Peritoneum (tissue), 1 donor: ENCODE measurements around the genes TOP1, OSER1 and HNF4A.

DNA sequence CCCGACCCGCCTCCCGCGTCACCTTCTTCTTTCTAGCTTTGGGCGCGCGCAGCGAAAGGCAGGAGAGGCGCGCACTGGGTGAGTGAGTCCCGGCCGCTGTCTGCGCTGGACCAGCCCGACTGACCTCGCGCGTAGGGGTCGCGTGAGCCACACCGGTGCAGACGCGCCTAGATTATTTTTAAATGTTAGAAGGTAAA is 1.6 kb upstream of the MAFB start:
- PRO-cap, result no peak

DNA sequence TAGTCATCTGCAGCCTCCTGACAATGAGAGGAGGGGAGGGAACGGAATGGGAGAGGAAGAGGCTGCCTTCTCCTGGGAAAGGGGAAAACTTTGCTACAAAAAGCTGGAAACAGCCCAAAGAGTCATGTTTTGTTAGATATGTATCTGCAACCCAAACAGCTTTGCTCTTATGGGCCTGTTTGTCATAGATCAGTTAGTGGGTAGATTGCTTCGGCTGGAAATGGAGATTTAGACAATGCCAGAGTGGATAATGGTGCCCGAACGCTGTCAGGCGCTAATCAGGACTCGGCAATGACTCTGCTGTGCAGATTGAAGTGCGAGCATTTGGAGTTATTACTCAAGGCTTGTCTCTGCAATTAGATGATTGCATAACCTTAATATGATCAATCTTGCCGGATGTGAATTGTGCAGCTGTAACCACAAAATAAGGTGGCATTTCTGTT is 92.4 kb upstream of the MAFB start:
- PRO-cap, result no peak

DNA sequence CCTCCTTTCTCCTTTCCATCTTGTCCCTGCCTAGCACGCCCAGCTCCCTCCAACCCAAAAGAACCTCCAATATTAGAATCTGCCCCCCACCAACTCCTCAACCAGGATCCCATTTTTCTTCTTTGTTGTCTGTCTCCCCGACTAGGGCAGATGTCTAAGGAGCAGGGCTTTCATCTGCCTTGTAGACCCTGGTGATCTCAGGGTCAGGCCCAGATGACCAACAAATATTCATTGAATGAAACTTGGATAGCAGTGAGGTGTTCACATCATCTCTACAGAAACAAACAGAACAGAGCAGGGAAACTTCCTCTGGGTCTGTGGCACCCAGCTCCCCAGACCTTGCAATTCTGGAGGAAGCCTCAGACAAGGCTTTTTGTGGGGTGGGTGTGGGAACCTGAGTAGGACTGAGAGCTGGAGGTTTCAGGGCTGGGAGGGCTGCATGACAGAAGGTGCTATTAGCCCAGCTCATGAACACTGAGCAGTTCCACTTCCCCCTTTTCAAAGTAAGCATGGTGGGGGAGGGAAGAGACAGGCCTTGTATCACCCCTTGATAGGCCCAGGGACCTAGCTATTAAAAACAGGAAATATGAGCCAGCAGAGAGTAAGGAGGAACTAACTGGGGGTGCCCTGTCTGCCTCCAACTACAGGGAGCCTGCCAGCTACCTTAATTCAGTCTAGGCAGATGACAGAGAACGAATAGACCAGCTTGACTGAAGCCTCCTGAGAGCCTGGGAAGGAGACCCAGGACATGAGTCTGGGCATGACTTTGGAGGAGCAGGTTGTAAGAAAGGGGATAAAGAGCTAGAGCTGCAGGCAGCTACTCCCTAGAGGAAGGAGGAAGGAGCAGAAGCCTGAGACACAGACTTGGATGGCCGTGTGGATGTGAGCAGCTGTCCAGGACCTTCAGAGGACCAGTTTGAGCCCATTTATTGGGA is 37.2 kb upstream of the TOP1 start:
- PRO-cap, result no peak

GRCh38 chr20:41028177-41029233 is at the start of gene TOP1:
TOP1 (plus strand) TSS chr20:41028822.
- PRO-cap, result bidirectional peak, plus-strand start at chr20:41028861, minus-strand start at chr20:41028539

DNA sequence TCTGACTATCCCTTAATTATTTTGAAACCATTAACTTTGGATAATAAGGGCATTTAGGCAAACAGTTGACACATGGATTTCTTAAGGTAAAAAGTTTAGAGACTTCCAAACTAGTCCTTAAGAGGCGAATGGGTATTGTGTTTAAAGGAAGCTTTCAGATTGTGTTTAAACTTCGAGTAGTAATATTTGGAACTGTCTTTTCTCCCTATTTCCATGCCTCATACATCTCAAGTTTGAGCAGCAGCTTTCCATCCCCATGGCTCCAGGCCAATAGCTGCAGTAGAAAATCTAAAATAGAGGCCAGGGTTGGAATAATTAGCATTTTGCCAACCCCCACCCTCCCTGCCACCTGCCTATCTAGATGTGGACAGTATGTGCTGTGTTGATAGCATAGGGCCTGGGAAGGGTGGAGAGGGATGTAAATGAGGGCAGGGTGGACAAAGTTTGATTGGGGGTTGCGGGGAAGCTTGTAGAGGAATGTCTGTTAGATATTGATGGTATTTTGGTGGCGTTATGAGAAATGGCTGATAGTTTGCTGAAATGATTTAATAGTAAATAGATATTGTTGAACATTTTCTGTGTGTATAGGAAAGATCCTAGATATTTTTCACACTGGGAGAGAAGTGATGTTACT is 5.6 kb downstream of the TOP1 start:
- PRO-cap, result no peak

DNA sequence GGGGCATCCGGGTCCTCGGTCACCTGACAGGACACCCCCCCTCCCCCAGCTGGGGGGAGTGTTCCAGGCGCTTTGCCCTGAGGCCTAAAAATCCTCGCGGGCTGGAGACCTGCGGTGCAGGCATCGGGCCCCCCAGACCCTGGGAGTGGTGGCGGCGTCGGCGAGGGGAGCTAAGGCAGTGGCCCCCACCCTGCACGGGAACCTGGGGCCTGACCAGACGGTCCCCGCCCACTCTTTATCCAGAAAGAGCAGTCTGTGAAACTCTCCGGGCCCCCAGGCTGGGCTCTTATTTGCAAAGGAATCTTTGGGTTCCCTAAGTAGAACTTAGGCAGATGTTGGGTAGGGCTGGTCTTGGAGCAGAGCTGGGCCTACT is 673 bp downstream of the PLCG1 start:
- PRO-cap, result bidirectional peak, plus-strand start at position 97 of the sequence, minus-strand start outside the sequence

DNA sequence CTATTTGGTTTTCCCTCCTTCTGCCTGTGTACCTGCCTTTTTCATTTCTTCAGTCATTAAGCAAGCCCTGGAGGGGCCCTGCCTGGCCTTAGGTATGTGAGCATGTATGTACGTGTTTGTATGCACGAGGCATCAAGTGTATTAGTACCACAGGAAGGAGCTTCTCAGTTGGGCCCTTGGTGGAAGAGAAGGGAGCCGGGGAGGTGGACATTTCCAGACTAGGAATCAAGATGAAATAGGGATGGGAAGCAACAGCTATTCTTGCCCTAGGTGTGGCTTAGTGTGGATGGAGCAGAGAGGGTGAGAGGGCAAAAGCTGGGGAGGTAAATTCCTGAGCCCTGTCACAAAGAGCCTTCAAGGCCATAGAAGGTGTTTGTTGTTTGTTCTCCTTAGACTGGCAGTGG is 20.2 kb downstream of the PLCG1 start:
- PRO-cap, result no peak

DNA sequence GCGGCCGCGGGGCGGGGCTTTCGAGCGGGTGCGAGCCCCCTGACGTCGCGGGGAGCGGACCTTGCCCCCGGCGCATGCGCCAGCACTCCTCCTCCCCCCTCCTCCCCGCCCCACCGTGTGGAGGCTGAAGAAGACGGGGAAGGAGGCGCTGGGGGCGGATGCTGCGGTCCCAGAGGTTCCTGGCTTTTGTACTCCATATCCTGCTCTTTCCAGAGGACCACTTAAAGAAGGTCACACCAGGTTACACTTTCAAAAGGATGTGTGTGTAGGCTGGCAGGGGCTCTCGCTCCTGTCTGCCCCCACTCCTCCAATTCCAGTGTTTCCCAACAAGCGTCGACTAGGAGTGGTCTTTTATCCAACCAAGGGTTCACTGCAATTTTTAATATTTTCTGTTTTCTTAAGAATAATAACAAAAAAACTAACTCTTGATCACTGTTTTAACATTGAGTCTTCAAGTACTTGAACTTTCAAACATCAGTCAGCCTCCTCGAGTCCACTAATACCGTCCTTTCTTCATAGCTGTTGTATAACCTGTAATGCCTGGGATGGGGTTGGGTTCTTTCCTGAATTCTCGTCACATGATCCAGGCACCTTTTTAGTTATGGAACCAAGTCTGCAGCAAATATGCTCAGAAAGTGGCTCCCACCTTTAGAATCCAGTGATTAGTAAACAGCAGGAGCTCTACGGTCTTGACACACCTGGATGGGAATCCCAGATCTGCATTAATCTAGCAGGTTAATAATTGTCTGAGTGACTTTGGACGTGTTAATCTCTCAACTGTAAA is 475 bp upstream of the ZHX3 start:
- PRO-cap, result bidirectional peak, plus-strand start at position 118 of the sequence, minus-strand start outside the sequence

DNA sequence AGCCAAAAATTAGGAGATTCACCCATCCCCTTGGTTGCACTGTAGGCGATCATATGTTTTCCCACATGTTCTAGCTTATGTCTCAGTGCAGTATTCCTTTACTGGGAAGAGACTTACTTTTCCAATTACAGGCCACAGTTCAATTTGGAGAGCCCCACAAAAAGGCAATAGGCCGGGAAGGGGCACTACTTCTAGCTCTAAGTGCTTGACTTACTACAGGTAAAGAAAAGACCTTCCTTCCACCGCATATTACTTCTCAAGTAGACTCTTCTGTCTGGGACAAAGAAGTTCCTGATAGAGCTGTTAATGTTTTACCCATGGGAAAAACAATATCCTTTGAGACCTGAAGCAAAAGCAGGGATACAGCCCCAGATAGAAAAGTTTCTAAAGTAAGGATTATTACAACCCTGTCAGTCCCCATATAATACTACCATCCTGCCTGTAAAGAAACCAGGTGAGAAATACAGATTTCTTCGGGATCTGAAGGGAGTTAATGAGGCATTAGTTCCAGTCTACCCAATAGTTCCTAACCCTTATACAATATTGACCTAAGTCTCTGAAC is 70.1 kb upstream of the CHD6 start:
- PRO-cap, result no peak

- PRO-cap, result no peak
These were observed 127.4 kb downstream of the PTPRT start for GRCh38 chr20:43062271-43062658.

DNA sequence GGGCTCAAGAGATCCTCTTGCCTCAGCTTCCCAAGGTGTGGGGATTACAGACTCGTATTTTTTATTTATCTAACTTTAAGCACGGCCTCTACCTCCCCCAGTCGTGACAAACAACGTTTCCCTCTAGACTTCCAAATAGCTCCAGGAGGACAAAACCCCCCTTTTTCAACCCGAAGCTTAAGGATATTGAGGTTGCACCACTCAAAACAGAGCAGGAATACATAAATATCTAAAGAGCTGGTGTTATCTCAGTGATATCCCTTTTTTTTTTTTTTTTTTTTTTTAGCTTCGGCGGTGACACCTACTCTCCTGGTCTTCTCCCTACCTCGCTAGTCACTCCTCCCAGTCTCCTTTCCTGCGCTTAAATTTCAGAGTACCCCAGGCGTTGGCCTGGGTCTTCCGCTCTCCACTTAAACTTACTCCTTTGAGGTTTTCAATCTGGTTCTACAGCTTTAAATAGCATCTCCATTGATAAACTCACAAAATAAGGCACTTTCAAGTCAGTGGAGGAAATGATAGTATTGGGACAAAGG is 1.0 kb upstream of the SRSF6 start:
- PRO-cap, result no peak

DNA sequence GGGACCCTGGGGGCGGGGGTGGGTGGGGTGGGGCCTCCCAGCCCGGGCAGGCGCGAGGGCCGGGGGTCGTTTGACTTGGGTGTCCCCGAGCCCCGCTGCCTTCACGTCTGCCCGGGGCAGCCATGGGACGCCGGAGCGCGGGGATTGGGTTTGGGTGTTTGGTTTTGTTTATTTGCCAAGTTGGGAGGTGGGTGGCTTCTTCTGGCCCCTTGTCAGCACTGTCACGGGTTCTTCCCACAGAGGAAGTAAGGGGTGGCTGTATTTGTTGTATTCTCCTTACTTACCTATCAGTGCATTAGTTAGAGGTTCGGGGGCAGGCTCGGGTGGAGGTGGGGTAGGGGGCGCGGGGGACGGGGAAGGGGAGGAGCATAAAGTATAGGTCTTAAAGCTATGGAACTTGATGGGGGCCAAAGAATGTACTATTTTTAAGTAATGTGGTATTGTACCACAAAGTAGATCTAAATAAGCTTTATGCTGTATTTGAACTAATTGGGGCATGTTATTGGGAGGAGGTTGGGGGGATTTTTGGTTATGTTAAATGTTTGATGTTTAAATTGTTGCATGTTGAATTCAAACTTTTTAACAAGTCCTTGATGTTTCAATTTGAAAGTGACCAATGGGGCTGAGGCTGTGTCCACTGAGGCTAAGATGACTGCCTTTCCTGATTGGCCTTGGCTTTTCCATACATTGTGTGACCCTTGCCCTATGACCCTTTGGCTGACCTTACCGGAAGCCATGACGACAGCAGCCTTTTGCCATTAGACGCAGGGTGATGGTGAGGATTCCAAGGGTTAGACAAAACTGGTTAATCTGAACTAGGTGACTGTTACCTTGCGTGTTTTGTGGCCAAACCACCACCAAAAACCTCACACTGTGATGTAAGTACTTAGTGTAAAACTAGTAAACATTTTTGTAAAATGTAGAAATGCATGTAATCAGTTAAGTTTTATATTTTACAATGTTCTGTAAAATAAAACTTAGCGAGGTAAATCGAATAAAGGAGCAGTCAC is 1.2 kb downstream of the SRSF6 start:
- PRO-cap, result no peak

DNA sequence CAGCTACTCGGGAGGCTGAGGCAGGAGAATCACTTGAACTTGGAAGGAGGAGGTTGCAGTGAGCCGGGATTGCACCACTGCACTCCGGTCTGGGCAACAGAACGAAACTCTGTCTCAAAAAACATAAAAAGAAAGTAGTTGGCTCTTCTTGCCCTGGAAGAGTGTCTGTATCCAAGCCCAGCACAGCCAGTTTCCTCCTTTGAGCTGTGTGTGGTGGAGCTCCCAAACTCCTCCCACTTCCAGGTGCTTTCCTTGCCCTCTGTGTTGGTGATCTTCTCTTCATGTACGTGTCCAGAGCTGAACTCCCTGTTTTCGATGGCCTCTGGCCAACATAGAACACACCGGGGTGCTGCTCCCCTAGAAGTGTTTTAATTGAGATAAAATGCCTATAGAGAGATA is 16.7 kb upstream of the SGK2 start:
- PRO-cap, result no peak

- PRO-cap, result no peak
These were observed 50.7 kb upstream of the TOX2 start for GRCh38 chr20:43863936-43864397.

DNA sequence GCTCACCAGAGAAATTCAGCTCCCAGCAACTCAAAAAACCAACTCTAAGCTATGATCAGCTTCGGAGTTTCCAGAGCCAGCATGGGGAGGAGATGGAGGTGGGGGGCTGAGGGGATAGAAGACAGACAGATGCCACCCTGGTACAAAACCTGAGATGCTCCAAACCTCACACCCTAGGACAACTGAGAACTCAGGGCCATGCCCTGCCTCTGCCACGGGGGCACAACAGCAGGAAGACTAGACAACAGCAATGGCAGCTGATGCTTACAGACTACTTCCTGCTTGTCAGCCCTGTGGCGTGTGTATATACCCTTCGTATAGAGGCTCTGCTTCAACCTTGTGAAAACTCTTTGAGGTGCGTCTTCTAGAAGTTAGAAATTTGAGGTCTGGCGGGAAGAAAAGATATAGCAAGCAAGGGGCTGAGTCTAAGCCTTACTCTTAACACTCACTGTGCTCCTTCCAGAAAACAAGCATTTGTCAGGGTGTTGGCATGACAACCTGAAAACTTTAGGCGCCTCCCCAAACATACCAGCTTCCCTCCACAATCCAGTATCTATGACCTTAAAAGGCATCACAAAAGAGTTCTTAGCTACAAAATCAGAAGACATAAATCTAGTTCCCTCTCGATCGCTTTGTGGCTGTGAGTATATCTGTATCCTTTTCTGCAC is 33.4 kb downstream of the JPH2 start:
- PRO-cap, result no peak

GRCh38 chr20:44182207-44182686 is 4.7 kb downstream of the JPH2 start:
- PRO-cap, result no peak

- PRO-cap, result bidirectional peak, plus-strand start at chr20:44211102, minus-strand start at chr20:44210771
These were observed at the start of gene OSER1 for GRCh38 chr20:44210110-44210881. OSER1 (minus strand) TSS chr20:44210771.

DNA sequence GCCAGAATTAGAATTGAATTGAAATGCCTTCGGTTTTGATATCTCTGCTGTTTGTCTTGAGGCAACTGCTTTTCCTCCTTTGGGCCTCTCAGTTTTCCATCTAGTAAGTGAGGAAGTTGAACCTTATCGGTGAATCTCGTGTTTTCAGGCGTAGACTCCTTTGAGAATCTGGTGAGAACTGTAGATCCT is 712 bp upstream of the OSER1 start:
- PRO-cap, result no peak

- PRO-cap, result no peak
These were observed at the start of gene HNF4A for GRCh38 chr20:44354669-44355887. HNF4A (plus strand) TSS chr20:44355699.

DNA sequence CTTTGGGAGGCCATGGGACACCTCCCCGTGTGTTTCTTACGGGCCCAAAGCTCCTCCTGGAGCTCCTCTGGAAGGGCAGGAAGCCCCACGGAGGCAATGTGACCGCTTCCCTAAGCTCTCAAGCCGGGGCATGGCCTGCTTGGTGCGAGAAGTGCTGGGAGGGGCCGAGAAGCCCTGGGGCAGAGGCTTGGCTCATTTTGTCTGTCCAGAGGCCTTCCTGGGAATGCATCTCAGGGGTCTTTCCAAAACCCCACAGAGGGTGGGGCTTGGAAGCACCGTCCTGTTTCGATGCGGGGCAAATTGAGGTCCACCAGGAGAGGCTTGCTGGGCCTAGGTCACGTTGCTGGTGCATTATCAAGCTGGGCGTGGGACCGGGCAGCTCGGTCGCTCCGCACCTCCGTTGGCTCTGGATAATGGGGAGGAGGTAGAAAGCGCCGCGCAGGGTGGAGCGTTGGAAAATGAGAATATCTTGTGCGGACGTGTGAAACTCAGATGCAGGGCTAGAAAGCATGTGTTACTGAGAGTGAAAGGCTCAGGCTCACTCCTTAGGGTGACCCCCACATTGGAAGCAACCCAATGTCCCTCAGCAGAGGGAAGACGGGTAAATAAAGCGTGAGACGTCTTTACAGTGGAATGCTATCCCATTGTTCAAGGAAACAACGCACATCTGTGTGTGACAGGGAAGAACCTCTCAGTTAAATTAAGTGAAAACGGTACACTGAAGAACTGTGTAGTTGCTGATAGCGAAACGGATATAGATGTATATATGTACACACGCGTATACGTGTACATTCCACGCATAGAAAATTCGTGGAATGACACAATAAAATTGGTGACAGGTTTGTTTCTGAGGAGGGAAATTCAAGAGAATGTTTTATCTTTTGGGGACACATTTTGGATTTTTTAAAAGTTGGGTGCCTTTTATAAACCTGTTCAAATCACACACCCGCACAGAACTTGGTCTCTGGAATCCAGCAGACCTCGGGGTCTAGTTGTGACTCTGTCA is 704 bp downstream of the HNF4A start:
- PRO-cap, result no peak